Iris pigment epithelial cell (primary cell): ENCODE results near the genes SLC12A3 and RSPRY1.

- RRBS, result no CpG with 5 or more reads among the region's 10 CpGs
These were observed 337 bp downstream of the MT1X start for GRCh38 chr16:56682550-56683063.

DNA sequence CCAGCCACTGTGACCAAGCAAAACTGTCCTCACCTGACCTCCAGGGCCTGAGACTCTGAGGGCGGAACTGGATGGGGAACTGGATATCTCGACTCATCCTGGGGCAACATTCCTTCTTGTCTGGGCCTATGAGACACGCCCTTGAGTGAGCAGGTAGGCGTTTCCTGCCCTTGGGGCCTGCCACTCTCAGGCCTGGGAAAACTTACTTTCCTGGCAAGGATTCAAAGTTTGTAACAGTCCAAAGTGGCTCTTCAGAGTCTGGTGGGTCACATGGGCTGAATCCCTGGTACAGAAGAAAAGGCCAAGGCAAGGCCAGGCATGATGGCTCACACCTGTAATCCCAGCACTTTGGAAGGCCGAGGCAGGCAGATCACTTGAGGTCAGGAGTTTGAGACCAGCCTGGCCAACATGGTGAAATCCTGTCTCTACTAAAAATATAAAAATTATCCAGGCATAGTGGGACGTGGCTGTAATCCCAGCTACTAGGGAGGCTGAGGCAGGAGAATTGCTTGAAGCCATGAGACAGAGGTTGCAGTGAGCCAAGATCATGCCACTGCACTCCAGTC is 9.8 kb downstream of the MT1X start:
- RRBS, result no CpG with 5 or more reads among the region's 6 CpGs

DNA sequence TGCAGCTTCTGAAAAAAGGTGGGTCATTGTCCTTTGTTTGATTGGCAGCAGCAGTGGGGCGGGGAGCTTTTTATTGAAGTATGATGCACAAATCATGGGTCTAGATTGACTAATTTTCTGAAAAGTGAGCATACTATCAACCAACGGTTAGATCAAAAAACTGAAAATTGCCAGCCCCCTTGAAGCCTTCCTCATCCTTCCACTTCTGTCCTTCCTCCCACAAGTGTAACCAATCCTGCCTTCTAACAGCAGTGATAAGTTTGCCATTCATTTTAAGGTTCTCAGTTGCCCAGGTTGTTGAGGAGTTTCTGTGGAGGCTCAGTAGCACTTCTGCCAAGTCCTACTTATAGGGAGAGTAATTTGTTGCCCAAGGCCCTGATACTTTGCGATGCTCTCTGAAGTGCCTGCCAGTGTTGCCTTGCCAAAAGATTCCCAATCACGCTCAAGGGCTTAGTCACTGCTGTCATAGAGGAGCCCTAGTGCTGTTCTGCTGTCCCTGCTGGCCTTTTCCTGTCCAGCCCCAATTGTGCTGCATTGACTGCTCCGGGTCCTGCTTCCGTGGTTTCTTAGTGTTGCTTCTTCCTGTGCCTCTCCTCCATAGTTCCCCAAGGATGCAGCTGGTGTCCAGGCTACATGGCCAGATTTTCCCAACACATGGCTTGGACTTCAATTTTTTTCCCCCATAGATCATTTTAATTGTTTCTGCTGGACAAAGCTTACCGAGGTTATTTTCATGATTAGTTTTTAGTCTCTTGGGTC is 13.8 kb downstream of the NUP93 start:
- RRBS, result no CpG with 5 or more reads among the region's 7 CpGs

DNA sequence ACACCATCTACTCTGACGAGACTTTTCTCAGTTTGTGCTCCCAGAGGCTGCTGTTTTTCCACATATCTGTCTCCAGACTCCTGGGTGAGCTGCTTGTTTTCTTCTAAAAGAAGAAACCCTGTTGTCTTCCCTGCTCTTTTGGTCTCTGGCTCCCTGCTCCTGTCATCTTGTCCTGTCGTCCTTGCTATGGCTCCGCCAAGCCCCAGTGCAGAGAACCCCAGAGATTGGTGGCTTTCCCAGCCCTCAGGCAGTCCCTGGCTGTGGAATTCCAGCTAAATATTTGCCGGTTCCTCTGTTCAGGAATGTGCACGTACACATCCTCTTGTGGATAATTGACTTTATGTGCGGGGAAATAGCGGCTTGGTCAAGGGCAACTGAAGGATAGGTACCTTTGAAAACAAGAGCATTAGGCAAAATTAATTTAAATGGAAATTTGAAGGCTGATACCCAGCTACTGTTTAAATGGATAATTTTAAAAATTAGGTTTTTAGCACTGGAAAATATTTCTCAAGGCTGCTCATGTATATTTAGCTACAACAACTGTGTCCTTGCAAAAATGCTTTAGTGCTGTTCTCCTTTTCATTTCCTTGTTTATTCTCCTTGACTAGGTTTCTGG is 50.2 kb upstream of the SLC12A3 start:
- RRBS, result no CpG with 5 or more reads among the region's 7 CpGs

GRCh38 chr16:56865078-56865515 is at the start of gene SLC12A3:
Gene SLC12A3 (plus strand): TSS chr16:56865207.
- RRBS, result no CpG with 5 or more reads among the region's 16 CpGs

DNA sequence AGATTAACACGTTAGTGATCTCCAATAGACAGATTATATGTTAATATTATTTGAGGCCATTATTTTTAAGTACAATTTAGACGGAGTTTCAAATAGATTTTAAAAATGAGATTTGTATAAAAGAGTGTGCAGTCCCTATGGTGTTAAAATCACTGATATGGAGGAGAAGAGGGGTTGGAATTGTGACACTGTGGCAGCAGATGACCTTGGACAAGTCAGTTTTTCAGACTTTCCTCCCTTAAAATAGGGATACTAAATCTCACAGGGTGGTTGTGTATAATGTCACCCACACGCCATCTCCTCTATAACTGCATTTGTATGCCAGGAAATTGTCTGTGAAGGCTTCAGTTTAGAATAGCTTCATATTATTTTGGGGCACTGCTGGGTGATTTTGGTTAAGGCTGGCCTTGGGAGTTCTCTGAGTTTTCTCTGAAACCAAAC is 2.2 kb downstream of the HERPUD1 start:
- RRBS, result no CpG with 5 or more reads among the region's 3 CpGs

GRCh38 chr16:56936884-56937341 is 5.0 kb downstream of the HERPUD1 start:
- RRBS, result no CpG with 5 or more reads among the region's 6 CpGs

GRCh38 chr16:56988187-56988700 is 1.1 kb upstream of the NLRC5 start:
- RRBS, result no CpG with 5 or more reads among the region's 4 CpGs

DNA sequence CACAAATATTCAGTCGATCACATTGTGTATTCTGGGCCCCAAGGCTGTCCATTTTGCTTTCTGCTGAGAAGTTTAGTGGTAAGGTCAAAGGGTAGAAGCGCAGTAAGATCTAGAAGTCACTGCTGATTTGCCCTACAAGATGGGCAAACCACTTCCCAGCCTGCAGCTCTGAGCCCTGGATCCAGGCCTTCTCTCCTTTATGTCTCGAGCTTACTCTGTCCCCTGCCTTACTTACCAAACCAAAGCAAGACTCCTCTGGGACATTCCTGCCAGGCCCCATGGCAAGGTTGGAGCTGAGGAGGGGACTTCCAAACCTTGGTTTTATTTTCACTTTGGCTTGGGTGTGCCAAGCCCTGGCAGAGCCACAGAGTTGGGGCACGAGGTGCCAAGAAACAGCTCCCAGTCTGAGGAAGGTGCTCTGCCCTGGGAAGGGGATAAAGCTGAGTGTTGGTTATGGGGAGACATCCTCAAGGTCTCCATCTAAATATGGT is 9.9 kb downstream of the NLRC5 start:
- RRBS, result no CpG with 5 or more reads among the region's 4 CpGs

DNA sequence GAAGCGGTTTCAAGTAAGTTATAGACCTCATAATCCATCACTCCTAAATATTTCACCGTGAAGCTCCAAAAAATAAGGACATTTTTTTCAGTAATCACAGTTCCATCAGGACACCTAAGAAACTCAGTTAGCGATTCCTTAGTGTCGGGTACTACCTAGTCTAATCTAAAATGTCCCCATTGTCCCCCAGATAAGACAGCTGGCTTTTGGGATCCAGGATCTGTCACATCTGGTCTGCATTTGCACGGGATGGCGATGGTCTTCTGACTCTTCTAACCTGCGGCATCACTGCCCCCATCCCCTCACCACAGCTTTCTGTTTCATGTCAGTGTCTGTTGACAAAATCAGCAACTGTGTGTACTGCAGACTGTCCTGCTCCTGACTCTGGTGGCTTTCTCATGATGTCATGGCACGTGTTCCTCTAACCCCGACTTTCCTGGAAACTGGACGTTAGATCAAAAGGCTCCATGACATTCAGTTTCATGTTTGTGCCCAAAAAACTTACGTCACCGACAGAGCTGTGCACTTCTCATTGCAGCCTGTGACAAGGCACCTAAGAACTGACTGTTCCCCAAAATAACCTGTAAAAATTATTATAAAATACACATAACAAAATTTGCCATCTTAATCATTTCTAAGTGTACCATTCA is 30.1 kb upstream of the CPNE2 start:
- RRBS, result no CpG with 5 or more reads among the region's 12 CpGs

DNA sequence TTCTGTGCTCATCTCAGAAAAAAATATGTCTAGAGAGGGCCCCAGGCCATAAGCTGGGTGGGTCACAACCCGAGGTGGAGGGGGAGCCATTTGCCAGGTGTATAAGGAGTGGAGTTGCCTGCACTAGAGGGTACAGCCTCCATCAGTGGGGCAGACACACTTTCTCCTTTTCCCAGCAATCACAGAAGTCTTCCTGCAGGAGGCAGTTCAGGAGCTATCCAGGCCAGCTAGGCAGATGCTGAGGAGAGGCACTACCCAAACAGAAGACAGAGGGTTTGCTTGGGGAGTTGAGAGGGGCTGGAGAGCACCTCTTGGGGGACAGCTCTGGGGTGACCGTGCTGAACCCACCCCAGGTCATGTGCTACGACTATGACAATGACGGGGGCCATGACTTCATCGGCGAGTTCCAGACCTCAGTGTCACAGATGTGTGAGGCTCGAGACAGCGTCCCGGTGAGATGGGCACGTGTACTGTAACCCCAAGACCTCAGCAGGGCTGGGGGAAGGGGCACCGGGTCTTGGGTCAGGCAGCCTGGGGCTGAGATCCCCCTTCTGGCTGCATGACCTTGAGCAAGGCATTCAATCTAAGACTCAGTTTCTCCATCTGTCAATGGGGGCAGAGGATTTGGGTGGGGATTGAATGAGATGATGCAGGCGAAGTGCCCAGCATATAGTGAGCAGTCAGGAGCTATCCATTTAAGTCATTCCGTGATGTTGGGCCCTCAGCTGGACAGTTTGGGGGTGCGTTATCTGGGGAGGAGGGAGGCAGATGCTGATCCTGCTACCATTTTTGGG is 28.6 kb downstream of the CPNE2 start:
- RRBS, result 93% methylated on average over 3 of the region's 14 CpGs

DNA sequence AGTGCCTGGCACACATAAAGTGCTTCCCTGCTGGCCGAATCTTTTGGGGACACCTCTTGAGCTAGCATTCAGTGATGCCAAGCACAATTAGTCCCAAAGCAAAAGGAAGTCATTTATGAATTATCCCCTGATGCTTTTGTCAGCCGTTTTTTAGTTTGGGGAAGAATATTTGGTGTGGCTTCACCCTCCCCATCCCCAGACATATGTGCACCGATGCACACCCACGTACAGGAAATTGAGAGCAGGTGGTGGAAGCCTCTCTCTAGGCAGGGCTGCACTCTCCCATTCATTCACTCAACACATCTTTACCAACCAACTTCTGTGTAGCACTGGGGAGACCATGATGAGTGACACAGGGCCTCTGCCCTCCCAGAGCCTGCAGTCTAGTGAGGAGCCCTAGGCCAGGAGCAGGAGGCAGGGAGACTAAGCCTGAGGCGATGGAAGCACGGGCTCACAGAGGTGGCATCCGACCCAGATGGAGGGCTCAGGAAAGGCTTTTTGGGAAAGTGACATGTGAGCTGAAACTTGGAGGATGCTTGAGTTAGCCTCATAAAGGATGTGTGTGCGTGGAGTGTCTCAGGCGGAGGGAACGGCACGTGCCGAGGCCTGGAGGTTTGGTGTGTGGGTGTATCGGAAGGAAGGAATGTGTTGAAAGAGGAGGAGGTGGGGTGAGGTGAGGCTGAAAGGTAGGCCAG is 43.9 kb downstream of the PSME3IP1 start:
- RRBS, result no CpG with 5 or more reads among the region's 13 CpGs

DNA sequence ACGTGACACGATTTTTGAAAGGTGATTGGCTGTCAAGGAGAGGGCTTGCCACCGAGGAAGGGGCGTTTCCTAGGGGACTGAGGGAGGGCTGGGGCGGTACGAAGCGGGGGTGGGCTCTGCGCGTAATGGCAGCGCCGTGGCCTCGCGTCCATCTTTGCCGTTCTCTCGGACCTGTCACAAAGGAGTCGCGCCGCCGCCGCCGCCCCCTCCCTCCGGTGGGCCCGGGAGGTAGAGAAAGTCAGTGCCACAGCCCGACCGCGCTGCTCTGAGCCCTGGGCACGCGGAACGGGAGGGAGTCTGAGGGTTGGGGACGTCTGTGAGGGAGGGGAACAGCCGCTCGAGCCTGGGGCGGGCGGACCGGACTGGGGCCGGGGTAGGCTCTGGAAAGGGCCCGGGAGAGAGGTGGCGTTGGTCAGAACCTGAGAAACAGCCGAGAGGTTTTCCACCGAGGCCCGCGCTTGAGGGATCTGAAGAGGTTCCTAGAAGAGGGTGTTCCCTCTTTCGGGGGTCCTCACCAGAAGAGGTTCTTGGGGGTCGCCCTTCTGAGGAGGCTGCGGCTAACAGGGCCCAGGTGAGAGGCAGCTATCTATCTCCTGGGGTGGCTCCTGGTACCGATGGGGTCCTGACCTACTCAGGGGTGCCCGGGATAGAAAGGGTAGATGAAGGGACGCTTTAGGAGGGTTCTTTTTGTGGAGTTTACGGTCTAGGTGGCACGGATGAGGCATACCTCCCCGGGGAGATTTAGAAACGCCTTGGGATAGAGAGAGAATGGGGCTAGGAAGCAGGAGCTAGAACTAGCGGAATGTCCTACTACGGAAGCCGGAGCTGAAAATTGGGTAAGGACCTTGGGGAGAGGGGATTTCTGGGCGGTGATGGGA is at the start of gene RSPRY1:
Gene RSPRY1 (plus strand): TSS at position 115 of the 878 bp plus-strand sequence.
- RRBS, result 1% methylated on average over 9 of the region's 56 CpGs

GRCh38 chr16:57253244-57253627 is 8.2 kb downstream of the ARL2BP start:
- RRBS, result no CpG with 5 or more reads among the region's 2 CpGs

GRCh38 chr16:57379224-57380009 is 7.1 kb downstream of the CX3CL1 start:
- RRBS, result no CpG with 5 or more reads among the region's 17 CpGs

DNA sequence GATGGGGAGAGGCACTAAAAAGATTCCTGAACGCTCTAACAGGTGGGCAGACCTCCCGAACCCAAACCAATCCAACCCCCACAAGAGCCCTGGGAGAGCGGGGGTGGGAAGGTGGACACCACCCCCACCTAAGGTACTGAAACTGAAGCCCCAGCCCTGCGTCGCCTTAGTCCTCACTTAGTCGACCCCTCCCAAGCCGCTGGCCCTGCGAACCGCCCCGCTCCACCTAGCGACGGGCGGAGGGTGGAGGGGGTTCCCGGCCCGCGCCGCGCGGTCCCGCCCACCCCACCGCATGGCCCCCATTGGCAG is 639 bp downstream of the CCDC102A start:
- RRBS, result no CpG with 5 or more reads among the region's 21 CpGs

DNA sequence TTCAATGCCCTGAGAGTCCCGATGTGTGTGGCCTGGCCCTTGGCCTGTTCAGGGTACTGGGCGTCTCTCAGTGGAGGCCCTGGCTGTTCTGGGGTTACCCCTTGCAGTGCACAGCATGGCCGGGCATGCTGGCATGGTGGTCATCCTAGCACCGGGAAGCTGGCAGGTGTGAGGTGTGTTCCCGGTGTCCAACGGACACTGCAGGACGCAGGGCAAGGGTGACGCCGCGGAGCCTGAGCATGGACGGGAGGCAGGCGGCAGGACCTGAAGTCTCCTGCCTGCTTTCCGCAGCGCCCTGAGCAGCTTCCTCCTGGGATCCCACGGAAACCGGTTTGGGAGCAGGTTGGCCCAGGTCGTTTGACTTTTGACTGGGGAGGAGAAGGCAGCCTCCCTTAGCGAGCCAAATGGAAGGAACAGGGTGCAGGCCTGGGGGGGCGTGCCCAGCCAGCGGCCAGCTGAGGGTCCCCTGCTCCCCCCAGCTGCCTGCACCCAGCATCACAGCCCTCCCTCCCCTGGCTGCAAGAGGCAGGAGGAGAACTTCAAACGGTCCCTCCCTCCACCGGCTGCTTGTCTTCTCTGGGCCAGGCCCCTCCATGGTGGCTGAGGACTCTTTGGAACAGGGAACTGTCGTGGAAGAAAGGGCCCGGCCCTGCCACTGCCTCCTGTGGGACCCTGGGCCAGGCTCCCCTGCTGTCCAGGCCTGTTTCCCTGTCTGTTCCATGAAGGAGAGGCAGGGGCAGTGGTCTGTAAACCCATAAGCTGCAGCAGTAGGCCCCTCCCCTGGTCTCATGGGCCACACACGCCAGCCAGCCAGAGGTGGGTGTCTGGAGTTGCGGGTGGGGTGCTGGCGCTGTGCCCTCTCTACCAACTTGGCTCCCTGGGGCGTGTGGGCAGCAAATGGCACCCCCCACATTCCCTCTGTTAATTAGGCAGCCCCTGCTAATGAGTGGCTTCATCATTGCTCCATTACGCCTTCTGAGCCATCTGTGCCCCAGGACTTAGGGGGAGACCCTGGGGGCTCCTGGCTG is 7.9 kb upstream of the ADGRG1 start:
- RRBS, result 24% methylated on average over 3 of the region's 29 CpGs

GRCh38 chr16:57634175-57634814 is 5.9 kb downstream of the ADGRG1 start:
- RRBS, result no CpG with 5 or more reads among the region's 8 CpGs

DNA sequence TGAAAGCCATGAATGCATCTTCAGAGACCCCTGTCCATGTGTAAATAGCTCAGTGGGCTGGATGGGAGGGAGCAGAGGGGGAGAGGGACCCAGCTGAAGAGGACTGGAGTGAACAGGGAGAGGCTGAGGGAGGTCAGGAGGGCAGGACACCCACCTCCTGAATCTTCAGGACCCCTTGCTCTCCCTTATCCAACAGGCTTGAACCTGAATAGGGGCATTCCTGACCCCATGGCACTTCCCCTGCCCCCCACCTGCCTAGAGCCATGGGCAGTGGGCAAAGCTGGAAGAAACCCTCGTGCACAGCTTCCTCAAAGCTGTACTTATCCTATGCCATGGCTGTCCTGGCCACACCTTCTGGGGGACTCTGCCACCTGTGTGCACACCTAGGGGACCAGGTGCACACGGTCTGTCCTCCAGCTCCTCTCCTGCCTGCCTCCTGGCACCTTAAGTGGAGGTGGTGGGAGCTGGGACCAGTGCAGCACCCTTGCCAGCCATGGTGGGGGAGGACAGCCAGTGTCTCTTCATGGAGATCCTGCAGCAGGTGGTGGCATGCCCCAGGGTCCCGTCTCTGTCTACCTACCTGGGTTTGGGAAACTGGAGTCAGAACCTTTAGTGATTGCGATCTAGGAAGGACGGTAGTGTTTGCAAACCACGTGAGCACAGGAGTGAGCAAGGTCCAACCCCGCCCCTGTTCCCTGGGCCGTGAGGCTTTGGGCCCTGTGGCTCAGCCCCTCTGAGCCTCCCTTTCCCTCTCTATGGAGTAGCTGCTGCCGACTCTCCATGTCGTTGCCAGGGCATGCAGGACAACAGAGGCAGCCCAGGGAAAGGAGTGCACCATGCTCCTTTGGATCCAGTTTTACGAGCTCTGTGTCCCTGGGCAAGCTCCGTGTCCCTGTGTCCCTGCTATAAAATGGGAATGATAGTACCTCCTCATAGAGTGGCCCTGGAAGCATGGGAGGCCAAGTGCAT is 6.8 kb downstream of the ADGRG1 start:
- RRBS, result no CpG with 5 or more reads among the region's 12 CpGs

GRCh38 chr16:57636981-57637359 is 8.5 kb downstream of the ADGRG1 start:
- RRBS, result no CpG with 5 or more reads among the region's 7 CpGs